SK-MEL-5 (cell line): ENCODE measurements around a stretch of chr1.

GRCh38 chr1:29180556-29180973, 1.1 kb downstream of the SRSF4 start:
RAMPAGE:
- cytosol, long total RNA, result no peak
- long total RNA, result no peak
- nucleus, long total RNA, result no peak

DNA sequence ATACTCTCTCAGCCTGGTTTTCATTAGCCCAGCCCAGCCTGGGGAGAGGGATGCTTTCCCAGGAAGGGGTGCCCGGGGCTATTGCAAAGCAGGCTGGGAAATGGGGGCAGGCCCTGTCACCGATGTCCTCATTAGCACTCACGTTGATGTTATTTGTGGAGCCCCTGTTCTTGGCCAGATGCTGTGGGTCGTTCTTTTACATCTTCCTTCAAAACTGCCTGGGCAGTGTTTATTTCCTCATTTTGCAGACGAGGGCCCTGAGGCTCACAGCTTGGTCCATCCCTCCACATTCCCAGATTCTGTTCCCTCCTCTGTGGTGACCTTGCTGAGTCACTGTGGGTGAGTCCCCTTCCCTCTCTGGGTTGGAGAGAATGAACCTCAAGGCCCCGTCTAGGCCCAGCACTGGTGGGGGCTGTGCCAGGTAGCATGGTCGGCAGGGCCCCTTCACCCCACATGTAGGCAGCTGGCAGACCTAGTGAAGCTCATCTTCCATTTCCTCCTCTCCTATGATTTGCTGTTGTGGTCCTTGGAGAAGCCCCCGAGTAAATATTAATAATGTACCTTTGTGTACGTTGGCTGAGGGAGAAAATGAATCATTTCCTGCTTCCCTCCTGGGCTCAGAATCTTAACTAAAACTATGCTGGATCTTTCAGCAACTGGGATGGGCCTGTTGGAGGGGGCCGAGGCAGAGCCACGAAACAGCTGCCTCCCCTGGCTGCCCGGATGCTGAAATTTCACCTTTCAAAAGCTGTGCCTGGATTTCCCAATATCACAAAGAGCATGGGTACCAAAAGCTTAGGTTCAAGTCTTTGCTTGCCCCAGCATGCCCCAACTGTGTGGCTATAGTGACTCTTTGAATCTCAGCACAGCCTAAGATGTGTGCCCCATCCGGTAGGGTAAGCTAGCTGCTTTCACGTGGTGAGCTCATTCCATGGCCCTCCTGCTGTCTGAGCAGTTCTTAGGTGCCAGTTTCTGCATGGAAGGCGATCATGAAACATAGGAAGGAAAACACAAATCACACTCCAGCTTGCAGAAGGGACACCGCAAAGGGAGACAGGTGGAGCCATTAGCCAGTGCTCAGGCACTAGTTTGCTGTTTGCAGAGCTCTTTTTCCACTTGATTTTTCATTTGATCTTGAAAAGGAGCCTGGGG, 473.2 kb downstream of the PTPRU start:
RAMPAGE:
- cytosol, long total RNA, result no peak
- long total RNA, result no peak
- nucleus, long total RNA, result no peak

RAMPAGE:
- cytosol, long total RNA, result no peak
- long total RNA, result no peak
- nucleus, long total RNA, result no peak
Measured at GRCh38 chr1:30191161-30191401, 532.3 kb downstream of the MATN1 start.

DNA sequence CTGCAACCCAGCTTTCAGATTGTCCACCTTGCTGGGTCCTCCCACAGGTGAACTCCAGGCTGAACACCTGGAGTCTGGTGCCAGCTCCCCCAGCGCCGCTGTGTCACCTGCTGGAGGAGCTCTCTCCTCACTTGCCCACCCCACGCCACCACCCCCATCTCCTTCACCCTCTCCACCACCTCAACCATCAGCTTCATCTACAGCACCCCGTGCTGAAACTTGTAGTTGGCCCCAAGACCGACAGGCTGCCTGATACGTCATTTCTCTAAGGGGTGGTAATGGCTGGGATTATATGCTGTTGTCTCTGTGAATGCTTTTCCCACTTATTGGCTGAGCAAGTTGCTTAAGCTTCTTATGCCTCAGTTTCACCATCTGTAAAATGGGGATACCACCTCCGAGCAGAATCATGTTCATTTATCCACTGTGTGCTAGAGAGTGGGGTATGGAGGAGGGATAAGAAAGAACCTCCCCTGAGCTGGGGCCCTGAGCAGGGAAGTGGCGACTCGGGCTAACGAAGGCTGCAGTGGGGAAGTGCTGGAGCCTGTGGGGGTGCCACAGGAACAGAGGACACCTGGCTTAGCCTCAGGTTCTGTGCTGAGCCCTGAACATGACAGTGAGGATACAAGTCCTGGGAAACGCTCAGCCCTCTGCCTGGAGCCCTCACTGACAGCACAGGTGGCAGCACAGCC, 3.1 kb downstream of the MATN1 start:
RAMPAGE:
- cytosol, long total RNA, result no peak
- long total RNA, result no peak
- nucleus, long total RNA, result no peak

RAMPAGE:
- cytosol, long total RNA, result no peak
- long total RNA, result no peak
- nucleus, long total RNA, result no peak
Measured at GRCh38 chr1:30729073-30729362, 5.6 kb upstream of the MATN1 start.

DNA sequence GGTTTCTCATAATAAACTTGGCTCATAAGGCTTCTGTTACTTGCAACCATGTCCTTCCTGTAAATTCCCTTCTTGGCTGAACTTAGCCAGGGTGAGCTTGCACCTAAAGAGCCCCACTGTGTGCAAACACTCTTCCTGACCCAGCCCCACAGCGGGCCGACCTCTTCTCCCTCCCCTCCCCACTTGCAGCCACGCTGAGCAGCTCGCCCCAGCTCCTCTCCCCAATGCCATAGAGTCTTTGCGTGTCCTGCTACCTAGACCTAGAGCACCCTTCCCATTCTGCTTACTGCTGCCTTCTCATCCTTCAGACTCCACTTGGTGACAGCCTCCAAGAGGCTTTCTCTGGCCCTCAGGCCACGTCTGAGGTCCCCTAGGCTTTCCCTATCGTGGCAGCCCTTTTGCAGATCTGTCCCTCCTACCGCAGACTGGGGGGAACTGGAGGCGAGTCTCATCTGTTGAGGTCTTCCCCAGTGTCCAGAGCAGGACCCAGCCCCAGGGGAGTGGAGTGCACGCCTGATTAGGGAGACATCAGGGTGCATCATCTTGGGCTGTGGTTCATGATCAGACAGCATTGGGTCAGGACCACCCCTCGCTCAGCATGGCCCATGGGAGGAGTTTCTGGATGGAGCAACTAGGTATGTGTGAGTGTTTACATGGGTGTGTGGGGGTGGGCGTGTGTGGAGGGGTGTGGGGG, 8.3 kb upstream of the MATN1 start:
RAMPAGE:
- cytosol, long total RNA, result no peak
- long total RNA, result no peak
- nucleus, long total RNA, result no peak

RAMPAGE:
- cytosol, long total RNA, result no peak
- long total RNA, result no peak
- nucleus, long total RNA, result no peak
Measured at GRCh38 chr1:30750388-30751185, 7.0 kb downstream of the LAPTM5 start.

RAMPAGE:
- cytosol, long total RNA, result no peak
- long total RNA, result no peak
- nucleus, long total RNA, result no peak
Measured at GRCh38 chr1:30756096-30756533, 1.5 kb downstream of the LAPTM5 start.

GRCh38 chr1:30756534-30757541, 736 bp downstream of the LAPTM5 start:
RAMPAGE:
- cytosol, long total RNA, result no peak
- long total RNA, result no peak
- nucleus, long total RNA, result no peak

DNA sequence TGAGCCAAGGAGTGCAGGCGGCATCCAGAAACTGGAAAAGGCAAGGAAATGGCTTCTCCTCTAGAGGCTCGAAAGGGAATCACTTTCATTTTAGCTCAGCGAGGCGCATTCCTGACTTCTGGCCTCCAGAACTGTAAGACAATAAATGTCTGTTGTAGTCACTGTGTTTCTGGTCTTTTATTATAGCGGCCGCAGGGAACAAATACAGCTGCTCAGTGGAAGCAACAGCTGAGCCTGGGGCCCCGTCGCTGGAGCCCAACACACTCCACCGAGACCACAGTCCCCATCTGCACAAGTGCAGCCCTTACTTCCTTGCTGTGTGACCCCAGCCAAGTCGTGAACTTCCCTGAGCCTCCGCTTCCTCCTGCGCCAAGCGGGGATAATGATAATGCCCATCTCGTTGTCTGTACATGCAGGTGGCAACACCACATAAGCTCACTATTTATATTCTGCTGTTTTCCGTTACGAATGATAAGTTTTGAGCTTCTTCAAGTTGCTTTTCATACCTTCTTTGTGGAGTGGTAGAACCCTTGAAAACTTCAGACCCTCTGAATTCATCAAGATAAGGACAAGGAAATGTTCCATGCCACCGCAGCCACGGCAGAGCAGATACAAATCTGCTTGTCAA, 3.1 kb upstream of the LAPTM5 start:
RAMPAGE:
- cytosol, long total RNA, result no peak
- long total RNA, result no peak
- nucleus, long total RNA, result no peak

RAMPAGE:
- cytosol, long total RNA, result no peak
- long total RNA, result no peak
- nucleus, long total RNA, result no peak
Measured at GRCh38 chr1:30768834-30769437, 11.4 kb upstream of the LAPTM5 start.

RAMPAGE:
- cytosol, long total RNA, result no peak
- long total RNA, result no peak
- nucleus, long total RNA, result no peak
Measured at GRCh38 chr1:30782301-30782625, 24.7 kb upstream of the LAPTM5 start.

RAMPAGE:
- cytosol, long total RNA, result no peak
- long total RNA, result no peak
- nucleus, long total RNA, result no peak
Measured at GRCh38 chr1:30786250-30787094, 28.9 kb upstream of the LAPTM5 start.

GRCh38 chr1:30847157-30847953, 61.2 kb downstream of the SDC3 start:
RAMPAGE:
- cytosol, long total RNA, result no peak
- long total RNA, result no peak
- nucleus, long total RNA, result no peak

DNA sequence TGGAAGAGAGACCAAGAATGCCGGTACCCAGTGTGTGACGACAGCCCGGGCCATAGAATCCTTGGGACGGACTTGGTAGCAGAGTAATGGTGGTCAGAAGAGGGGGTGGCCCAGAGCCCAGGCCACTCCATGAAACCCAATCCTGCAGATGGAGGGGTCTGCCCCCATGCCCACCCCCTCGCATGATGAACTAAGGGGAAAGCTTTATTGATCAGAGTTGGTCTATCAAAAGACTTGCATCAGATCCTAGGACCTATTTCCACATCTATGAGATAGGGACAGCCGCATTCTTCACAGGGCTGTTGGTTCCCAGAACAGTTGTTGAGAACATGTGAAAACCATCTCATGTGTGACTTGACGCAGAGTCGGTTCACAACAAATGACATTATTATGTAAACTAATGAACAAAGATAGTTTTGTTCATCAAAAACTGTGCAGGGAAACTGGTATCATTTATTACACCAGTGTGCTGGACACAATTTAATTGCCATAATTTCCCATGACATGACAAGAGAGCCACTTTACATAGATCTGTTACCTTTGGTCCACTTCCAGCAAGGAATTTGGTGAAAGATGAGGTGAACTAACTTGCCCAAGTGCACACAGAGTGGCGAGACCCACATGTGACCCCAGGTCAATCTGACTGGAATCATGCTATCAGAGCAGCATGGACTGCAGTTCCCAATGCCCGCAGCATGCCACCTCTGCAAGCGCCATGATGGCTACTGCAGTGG, 21.6 kb upstream of the SDC3 start:
RAMPAGE:
- cytosol, long total RNA, result no peak
- long total RNA, result no peak
- nucleus, long total RNA, result no peak

RAMPAGE:
- cytosol, long total RNA, result no peak
- long total RNA, result no peak
- nucleus, long total RNA, result no peak
Measured at GRCh38 chr1:30932785-30933207, 24.2 kb upstream of the SDC3 start.

DNA sequence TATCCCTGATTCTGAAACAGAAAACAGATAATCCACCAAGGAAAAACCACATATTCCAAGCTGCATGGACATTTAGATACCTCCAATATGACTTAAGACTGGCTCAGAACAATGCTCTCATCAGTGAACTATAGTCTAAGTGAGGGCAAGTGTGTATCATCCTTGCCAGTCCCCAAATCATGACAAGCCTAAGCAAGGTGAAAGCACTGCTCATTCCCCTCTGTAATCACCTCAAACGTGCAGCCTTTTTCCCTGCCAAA, 59.4 kb upstream of the SDC3 start:
RAMPAGE:
- cytosol, long total RNA, result no peak
- long total RNA, result no peak
- nucleus, long total RNA, result no peak

GRCh38 chr1:31100938-31101504, 35.5 kb upstream of the PUM1 start:
RAMPAGE:
- cytosol, long total RNA, result no peak
- long total RNA, result no peak
- nucleus, long total RNA, result no peak

DNA sequence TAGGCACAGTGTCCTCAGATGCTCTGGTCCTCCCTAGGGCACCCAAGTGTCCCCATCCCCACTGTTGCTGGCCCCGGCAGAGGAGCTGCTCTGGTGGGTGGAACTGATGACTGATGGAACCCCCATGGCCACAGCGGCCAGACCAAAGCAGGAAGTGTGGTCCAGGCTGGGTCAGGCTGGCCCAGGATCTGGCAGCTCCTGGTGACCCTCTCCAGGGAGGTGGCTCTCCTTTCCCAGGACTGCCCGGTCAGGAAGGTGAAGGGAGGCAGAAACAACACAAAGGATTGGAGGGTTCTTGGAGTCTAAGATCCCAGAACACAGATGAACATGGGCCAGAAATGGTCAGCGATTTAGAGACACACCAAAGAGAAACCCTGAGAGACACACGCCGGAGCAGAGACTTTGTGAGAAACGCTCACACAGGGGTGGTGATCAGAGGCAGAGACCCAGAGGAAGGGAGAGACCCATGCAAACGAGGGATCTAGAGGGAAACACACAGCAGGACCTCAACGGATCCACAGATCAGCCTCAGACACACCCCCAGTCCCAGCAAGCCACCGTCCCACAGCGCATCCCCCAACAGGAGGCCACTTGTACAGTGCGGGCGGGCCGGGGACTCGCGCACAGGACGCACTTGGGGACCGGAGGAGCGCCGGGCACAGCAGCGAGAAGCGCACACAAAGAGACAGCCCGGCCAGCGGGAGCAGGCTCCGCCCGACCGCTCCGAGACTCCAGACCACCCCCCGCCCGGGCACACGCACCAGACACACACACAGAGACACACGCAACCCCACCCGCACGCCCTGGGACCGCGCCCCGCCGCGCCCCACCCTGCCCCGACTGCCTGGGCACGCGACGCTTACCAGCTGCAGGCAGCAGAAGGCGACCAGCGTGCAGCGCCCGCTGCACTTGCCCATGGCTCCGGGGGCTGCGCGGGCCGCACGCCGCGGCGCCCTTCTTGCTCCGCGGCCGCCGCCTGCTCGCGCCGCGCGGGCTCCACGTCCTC, 753 bp downstream of the NKAIN1 start:
RAMPAGE:
- cytosol, long total RNA, result no peak
- long total RNA, result no peak
- nucleus, long total RNA, result no peak

RAMPAGE:
- cytosol, long total RNA, result no peak
- long total RNA, result no peak
- nucleus, long total RNA, result no peak
Measured at GRCh38 chr1:31413661-31414457, 846 bp downstream of the SERINC2 start.